Kidney epithelial cell (primary cell): ENCODE measurements around a stretch of chr17.

GRCh38 chr17:64776532-64777753, 114.8 kb upstream of the SMURF2 start:
- RAMPAGE, long total RNA: no peak
- RRBS: no CpG with 5 or more reads among the region's 50 CpGs

DNA sequence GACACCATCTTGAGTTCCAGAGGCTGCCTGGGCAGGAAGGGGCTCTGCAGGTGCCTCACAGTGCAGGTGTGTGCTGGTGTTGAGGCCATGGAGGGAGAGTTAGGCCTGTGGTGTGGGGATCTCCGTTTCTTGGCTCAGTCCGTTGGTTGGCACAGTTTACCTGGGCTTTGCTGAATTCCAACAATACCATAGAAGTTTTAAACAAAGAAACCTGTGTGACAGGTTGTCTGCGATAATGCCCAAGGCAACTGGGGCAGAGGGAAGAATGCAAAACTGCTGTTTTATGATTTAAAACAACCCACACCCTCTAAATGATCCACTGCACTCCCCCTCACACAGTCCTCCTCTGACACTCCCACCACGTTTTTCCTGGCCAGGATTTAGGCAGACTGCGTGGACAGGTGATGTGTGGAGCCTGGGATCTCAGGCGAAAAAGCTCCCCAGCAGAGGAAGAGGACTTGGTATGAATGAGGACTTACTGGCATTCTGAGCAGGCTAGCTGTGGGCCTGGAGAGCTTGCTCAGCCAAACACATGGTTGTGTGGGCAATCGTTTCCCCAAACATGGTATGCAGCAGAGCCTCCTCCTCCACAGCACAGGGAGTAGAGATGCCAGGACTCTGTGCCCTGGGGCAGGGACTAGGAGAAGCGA, 104.1 kb downstream of the LRRC37A3 start:
- RAMPAGE, long total RNA: no peak
- RRBS: no CpG with 5 or more reads among the region's 8 CpGs

DNA sequence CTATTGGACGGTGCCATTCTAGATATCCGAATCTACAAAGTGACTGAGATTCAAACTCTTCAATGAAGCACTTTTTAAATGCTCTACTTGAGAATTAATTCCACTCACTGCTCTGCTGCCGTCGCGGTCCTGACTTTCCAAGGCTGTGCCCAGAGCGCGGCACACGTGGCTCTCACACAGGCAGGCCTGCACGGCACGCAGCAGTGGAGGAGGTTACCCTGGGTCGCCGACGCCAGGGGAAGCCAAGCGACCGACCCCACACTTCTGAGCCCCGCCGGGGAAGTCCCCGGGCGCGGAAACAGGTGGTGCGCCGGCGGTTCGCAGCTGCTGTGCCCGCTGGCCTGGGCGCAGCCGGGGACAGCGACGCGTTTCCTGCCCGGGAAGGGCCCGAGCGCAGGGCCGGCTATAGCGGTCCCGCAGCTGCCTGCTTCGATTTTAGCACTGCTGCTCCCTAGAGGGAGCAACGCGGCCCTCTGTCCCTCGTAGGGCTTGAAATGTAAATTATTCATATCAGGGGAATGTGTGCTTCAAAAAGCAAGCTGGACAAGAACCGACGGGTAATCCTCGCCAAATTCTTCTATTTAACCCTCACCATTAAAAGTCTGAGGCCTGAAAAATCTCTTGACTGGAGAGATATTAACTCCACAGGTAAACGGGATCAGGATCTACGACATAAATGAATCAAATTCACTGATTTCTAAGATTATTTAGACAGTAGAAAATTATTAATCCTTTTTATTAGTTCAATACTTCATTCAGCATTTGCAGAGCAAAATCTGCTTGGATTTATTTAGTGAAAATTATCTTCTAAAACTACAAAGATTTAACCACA, 46.6 kb upstream of the LRRC37A3 start:
- RAMPAGE, long total RNA: start-site peak on the minus strand centred at position 346 of the sequence, 40 bp wide, 32 and 54 reads in 2 replicates
- RRBS: under 1% methylated on average over 6 of the region's 45 CpGs

DNA sequence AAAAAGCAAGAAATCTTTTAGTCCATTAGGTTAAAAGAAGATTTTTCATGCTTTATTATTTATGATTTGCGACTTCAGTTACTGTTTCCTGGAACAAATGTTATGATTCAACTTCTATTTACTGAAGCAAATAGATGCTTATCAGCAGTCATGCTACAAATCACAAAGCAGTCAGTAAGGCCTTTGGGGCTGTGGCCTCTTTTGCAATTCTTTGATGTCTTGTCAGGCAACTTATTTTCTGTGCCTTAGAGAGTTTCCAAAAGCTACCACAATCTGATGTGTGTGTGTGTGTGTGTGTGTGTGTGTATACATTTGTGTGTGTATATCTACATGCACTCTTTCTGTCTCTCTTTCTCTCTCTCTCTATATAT, 65.9 kb upstream of the LRRC37A3 start:
- RAMPAGE, long total RNA: no peak
- RRBS: no CpG with 5 or more reads among the region's 1 CpG

DNA sequence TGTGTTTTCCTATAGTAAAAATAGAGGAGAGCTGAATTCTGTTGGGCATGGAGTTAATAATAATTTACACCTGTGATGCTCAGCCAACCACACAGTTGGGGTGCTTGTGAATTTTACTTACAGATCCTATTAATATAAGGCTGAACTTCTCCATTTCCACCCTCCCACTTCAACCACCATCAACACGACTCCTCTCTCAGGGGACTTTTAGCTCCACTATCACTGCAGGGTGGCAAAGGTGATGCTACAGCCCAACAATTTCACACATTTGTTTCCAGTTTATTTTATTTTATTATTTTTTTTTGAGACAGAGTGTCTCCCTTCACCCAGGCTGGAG, 58.1 kb downstream of the GNA13 start:
- RAMPAGE, long total RNA: no peak
- RRBS: no CpG with 5 or more reads among the region's 1 CpG

DNA sequence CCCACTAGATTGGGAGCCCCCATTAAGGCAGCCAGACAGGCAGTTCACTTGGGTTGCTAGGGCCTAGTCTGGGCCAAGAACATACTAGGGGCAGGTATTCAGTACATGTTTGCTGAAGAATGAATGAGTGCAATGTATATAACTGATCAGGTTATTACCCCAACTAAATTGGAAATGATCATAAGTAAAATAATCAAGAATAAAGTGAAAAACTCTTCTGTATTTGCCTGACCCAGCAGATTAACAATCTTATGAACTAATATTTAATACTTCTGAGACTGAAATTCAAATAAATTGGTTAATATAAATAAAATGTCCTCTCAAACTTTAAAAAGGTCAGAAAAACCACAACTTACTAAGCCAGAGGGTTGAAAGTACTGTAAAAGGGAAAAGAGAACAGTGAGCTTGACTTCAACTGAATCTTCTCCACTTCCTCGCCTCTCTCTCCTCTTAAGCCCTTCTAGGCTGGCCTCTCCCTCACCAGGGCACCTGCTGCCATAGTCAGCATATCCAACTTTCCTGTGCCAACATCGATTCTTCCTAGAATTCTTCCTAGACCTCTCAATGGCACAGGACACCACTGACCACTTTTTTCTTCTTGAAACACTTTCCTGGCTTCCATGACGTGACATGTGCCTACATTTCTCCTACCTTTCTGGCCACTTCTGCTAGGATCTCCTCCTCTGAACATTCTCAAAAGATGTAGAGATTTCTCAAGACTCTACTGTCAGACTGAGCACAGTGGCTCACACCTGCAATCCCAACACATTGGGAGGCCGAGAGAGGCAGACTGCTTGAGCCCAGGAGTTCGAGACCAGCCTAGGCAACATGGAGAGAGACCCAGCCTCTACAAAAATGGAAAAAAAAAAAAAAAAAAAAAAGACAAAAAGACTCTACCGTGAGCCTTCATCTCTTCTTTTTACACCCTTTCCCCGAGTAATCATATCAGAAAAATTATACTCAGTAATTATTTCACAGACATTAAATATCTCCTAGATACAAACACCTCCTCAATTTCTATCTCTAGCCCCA, 19.3 kb downstream of the GNA13 start:
- RAMPAGE, long total RNA: no peak
- RRBS: no CpG with 5 or more reads among the region's 7 CpGs

DNA sequence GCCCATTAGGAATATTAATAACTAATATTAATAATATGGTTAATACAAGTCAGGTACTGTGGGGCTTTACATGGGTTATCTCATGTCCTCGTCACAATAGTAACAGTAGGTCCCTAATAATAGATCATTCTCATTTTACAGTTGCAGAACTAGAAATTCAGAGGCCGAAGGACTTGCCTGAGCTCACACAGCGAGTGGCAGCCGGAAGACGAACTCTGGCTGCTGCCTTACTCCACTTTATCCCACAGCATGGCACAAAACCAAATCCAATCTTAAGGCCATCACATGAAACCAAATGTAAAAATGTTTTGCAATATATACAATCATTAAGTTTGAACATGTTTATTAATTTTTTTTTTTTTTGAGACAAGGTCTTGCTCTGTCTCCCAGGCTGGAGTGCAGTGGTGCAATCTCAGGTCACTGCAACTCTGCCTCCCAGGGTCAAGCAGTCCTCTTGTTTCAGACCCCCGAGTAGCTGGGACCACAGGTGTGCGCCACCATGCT, 13.5 kb downstream of the GNA13 start:
- RAMPAGE, long total RNA: no peak
- RRBS: no CpG with 5 or more reads among the region's 7 CpGs

DNA sequence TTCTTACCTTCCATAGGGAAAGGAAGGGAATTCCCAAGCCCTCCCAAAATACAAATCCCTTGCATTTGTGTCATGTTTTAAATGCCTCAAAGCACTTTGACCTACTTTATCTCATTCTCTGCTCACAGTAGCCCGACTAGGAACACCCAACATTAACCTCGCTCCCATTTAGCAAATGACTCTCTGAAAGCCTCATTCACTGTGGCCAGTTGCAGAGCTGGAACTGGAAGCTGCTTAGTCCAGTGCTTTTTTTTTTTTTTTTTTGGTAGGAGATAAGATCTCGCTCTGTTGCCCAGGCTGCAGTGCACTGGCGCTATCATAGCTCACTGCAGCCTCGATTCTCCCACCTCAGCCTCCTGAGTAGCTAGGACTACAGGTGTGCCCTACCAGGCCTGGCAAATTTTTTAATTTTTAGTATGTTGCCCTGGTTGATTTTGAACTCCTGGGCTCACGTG, 6.0 kb upstream of the GNA13 start:
- RAMPAGE, long total RNA: no peak
- RRBS: no CpG with 5 or more reads among the region's 6 CpGs

DNA sequence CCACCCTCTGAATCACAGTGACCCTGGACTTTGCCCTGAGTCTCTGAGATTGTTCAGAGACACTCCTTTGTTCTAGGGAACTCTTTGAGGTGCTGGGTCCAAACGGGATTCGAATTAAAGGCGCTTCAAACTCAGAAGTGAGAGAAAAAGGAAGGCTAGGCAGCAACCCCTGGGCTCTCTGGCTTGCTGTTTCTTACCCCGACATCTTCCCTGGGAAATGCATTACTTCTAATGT, 16.3 kb upstream of the GNA13 start:
- RAMPAGE, long total RNA: no peak
- RRBS: no CpG with 5 or more reads among the region's 4 CpGs

DNA sequence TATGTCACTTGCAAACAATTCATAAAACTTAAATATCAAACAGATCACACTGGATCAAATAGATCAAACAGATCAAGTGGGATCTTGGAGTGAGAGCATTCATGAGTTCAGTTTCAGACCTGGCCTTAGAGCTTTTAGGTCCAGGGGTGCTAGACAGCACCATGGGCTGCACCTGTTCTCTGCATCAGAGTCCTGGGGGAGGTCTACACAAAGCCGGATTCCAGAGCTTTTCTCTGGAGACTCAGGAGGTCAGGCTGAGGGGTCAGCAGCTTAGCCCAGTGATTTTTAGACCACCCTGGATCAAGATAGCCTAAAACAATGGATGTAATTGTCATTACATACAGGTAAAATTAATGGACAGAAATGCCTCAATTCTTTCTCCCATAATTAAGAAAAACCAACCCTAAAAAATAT, 24.0 kb upstream of the AXIN2 start:
- RAMPAGE, long total RNA: no peak
- RRBS: no CpG with 5 or more reads among the region's 1 CpG

- RAMPAGE, long total RNA: no peak
- RRBS: no CpG with 5 or more reads among the region's 3 CpGs
Measured at GRCh38 chr17:66493918-66494379, 191.5 kb downstream of the PRKCA start.

DNA sequence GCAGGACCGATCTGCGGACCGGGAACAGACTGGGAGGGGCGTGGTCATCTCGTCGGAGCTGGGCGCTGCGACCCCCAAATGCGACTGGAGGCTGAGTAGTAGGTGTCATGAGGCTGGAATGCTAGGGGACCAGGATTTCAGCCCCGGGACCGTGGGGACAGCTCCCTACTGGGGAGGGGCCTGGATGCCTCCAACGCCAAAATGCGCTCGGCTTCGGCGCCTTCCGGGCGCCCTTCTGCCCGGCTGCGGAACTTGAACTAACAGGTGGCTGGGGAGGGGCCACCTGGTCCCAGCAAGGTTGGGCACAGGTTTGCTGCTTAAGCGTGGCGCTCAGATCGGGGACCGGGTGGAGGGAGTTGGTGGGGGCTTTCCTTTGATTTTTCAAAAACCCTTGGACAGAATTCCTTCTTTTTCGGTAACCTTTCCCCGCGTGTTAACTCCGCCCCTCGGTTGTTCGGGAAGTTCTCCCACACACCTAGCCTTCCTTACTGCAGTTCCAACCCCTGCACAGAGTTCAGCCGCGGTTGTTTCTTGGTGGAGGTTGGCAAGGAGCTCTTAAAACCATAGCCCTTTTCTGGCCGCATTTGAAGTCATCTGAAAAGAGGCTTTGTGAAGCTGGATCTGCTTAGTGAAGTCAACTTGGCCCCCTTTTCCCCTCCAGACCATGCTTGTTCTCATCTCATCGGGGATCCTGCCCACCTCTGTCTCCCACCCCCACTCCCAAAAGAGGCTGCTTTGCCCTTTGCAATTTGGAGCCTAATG, 1.6 kb downstream of the CACNG4 start:
- RAMPAGE, long total RNA: no peak
- RRBS: 3% methylated on average over 8 of the region's 34 CpGs

DNA sequence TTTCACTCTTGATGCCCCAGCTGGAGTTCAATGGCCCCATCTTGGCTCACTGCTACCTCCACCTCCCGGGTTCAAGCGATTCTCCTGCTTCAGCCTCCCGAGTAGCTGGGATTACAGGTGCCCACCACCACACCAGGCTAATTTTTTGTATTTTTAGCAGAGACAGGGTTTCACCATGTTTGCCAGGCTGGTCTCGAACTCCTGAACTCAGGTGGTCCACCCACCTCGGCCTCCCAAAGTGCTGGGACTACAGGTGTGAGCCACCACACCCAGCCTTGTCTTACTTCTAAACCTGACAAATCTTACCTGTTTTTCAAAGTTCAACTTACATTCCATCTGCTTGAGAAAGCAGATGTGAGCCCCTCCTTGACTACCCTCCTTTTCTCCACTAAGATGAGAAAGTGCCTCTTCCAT, 73.1 kb downstream of the HELZ start:
- RAMPAGE, long total RNA: no peak
- RRBS: no CpG with 5 or more reads among the region's 5 CpGs

DNA sequence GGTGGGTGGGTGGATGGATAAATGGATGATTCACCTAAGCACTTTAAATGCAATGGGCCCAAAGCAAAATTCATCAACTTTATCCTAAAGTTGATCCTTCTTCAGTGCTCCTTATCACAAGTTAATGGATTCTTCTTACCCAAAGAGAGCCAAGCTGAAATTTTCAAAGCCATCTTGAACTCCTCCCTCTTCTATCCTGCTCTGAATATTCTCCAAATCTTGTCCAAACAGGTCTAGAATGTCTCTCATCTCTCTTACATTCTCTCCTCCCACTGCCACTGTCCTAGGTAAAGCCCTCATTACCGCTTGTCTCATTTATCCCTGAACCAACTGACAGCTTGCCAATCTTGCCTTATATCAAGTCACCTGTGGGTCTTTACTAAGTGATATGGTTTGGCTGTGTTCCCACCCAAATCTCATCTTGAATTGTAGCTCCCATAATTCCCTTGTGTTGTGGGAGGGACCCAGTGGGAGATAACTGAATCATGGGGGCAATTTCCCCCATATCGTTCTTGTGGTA, 48.3 kb downstream of the HELZ start:
- RAMPAGE, long total RNA: no peak
- RRBS: no CpG with 5 or more reads among the region's 2 CpGs

- RAMPAGE, long total RNA: no peak
- RRBS: no CpG with 5 or more reads among the region's 7 CpGs
Measured at GRCh38 chr17:67223916-67224528, 21.0 kb downstream of the HELZ start.

- RAMPAGE, long total RNA: no peak
- RRBS: no CpG with 5 or more reads among the region's 16 CpGs
Measured at GRCh38 chr17:67289444-67290116, 44.6 kb upstream of the HELZ start.

GRCh38 chr17:67348648-67349261, 17.6 kb downstream of the PSMD12 start:
- RAMPAGE, long total RNA: no peak
- RRBS: no CpG with 5 or more reads among the region's 10 CpGs

DNA sequence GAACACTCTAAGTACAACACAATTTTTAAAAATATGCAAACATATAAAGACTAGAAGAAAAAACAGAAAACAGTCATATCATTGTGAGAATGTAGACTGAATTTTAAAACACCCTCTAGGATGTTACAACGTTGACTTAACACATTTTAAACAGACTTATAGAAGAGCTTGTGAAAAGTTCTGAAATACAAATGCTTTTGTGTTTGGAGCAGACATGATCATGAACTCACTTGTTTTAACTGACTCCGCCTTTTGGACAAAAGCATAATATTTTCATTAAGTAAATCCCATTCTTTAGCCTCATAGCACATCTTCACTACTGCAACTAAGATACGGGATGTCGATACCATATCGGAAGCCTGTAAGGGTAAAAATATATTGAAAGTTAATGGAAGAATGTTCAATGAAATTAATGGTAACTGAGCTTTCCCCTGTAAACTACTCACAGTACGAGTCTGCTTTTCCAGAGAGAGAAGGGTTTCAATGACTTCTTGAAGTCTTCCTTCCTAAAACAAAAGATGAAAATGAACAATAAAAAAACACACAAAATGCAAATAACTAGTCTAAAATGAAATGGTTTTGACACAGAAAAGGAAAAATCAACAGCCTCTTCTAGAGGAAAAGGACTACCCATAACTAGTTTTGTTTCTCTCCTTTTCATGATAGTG, 9.2 kb downstream of the PSMD12 start:
- RAMPAGE, long total RNA: no peak
- RRBS: no CpG with 5 or more reads among the region's 6 CpGs

DNA sequence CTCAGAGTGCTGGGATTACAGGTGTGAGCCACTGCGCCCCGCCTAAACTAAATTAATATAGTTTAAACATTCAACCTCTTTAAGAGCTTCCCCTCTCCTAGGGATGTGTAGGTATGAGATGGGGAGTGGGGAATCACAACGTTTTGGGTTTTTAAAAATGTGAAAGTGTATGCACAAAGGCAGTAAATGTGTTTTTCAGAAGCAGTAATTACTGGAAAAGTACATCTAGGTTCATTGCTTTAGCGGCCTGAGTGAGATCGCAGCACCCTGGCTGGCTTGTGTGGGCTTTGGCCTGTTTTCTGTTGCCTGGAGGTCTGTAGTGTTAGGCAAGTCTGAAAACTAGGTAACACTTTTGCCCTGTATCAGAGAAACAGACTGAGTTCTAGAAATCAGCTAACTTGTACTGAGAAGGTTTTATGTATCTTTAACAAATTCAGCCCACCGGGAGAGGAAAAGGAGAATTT, 9.4 kb downstream of the PITPNC1 start:
- RAMPAGE, long total RNA: no peak
- RRBS: no CpG with 5 or more reads among the region's 6 CpGs

- RAMPAGE, long total RNA: no peak
- RRBS: no CpG with 5 or more reads among the region's 6 CpGs
Measured at GRCh38 chr17:67400140-67400668, 23.1 kb downstream of the PITPNC1 start.